ENCODE measurements around a stretch of chr2.

DNA sequence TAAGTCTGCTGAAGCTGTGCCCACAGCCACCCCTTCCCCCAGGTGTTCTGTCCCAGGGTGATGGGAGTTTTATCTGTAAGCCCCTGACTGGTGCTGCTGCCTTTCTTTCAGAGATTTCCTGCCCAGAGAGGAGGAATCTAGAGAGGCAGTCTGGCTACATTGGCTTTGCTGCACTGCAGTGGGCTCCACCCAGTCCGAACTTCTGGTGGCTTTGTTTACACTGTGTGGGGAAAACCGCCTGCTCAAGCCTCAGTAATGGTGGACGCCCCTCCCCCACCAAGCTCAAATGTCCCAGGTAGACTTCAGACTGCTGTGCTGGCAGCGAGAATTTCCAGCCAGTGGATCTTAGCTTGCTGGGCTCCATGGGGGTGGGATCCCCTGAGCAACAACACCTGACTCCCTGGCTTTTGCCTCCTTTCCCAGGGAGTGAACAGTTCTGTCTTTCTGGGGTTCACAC lies 37.2 kb downstream of the RMDN2 start:
- PRO-cap = no peak
- RRBS = no CpG with 5 or more reads among the region's 4 CpGs

DNA sequence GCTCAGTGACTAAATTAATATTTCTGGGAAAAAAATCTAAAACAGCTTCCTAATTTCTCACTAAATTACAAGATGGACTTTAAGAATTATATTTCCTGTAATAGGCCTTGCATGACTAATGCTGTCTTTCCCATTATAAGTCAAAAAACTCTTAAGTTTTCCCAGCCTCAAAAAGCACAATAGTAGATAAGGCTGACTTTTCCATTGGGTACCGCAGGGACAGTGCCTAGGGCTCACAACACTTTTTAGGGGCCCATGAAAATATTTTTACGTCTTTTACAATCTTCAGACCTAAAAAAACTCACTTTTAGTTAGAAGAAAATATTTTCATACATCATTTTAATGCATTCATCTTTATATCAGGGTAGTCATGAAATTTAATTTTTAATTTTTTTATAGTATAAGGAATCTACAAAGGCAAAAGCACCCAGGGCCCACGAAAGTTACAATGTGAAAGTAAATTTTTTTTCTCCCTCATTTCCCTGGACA lies 4.5 kb downstream of the CYP1B1 start:
- PRO-cap = no peak
- RRBS = no CpG with 5 or more reads among the region's 3 CpGs

GRCh38 chr2:38077123-38077706 lies 1.3 kb upstream of the CYP1B1 start:
- PRO-cap = bidirectional peak, plus-strand start at chr2:38077179, minus-strand start at chr2:38077298
- RRBS = under 1% methylated on average over 19 of the region's 43 CpGs

GRCh38 chr2:38244995-38245555 lies 132.0 kb downstream of the ATL2 start:
- PRO-cap = no peak
- RRBS = no CpG with 5 or more reads among the region's 5 CpGs

DNA sequence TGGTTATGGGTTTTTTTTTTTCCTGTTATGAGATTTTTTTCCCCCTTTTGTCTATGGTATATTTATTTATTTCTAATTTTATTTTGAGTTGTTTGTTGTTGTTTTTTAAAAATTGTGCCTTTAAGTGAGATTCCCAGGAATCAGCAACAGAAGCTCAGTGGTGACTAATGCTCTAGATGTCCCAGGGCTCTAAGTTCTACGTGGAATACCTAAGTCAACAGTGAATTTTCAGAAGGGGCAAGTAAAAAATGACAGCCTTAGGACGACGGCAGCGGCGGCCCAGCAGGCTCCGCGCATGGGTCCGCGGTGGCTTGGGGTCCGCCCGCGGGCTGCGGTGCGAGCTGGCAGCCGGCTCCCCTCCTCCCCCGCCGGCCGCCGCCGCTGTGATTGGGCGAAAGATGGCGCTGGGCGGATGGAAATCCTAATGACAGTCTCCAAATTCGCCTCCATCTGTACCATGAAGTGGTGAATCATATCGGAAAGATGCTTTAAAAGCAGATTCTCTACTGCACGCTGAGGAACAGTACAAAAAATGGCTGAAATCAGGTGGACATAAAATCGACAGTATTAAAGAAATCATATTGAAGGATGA lies 74.8 kb downstream of the HNRNPLL start:
- PRO-cap = unidirectional peak, plus-strand start at position 192 of the sequence; bidirectional peak, plus-strand start at position 386 of the sequence, minus-strand start at position 385 of the sequence
- RRBS = no CpG with 5 or more reads among the region's 27 CpGs

DNA sequence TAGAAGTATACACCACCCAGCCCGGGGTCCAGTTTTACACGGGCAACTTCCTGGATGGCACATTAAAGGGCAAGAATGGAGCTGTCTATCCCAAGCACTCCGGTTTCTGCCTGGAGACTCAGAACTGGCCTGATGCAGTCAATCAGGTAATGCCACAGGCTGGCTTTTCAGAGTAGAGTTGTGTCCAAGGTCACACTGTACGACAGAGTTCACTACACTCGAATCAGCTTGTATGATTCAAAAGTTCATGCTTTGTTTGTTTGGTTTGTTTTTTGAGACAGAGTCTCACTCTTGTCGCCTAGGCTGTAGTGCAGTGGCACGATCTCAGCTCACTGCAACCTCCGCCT lies 19.4 kb downstream of the SRSF7 start:
- PRO-cap = no peak
- RRBS = 90% methylated on average over 3 of the region's 8 CpGs

DNA sequence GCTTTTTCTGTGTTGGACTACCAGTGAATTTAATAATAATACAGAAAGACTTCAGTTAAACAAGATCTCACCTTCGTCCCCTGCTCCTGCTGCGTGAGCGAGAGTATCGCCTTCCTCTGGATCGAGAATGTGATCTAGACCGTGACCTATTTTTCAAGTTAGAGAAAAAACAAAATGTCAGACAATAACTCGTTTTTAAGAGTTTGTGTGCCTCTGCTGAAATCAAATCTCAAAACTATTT lies 2.7 kb downstream of the SRSF7 start:
- PRO-cap = no peak
- RRBS = no CpG with 5 or more reads among the region's 7 CpGs

DNA sequence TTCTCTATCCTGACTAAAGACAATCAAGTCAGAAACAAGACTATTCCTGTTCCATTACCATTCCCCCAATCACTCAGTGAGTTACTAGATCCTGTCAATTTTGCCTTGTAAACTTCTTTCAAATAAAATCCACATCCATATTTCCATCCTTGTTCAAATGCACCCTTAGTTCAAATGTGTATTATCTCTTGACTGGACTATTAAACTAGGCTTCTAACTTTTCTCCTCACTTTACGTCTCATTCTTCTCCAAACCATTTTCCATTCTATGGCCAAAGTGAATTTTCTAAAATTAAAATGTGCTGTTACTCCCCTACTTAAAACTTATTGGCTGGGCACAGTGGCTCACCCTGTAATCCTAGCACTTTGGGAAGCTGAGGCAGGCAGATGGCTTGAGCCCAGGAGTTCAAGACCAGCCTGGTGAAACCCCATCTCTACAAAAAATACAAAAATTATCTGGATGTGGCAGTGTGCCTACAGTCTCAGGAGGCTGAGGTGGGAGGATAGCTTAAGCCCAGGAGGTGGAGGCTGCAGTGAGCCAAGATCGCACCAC lies 4.5 kb downstream of the SOS1 start:
- PRO-cap = no peak
- RRBS = no CpG with 5 or more reads among the region's 2 CpGs

DNA sequence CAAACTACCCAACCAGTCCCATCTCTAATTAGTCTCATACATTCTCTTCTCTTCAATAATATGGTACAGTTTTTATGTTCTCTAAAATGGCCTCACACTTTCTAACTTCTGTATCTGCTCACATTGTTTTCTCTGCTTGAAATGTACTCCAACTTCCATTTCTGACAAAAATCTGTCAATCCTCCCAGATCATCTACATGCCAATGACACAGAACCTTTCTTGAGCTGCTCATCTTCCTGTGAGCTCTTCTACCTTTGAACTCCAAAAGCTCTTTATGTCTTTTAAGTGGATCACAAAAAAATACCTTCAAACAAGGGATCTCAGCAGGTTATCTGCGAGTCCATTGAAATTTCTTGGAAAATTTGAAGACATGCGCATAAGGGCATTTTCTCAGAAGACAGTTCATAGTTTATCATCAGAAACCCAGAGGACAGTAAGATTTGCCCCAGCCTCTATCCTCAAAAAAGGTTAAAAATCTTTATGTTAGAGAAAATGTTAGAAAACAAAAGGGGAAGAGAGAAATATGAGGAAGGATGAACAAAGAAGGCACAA lies 101.5 kb downstream of the MAP4K3 start:
- PRO-cap = no peak
- RRBS = no CpG with 5 or more reads among the region's 2 CpGs

DNA sequence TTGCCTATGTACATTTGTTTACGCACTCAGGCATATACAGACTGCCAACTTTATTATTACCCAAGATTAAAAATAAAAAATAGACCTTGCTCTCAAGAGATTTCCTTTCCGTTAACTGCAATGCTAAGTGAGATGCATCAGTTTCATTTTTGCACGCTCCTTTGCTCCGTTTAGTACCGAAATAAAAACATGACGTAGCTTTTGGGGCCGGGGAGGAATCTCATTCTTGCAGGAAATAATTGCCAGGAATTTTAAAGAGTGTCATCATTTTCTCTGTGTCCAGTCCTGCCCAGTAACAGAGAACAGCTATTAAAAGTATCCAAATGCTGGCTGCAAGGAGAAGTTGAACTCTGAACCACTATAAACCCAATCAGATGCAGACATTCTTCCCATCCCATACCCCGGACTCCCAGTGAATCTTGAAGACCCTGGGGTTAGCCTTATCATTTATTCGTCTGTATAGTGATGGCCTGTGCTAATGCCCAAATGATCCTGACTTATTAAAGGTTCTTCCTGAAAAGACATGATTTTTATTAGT lies 169.4 kb downstream of the SLC8A1 start:
- PRO-cap = no peak
- RRBS = no CpG with 5 or more reads among the region's 9 CpGs

DNA sequence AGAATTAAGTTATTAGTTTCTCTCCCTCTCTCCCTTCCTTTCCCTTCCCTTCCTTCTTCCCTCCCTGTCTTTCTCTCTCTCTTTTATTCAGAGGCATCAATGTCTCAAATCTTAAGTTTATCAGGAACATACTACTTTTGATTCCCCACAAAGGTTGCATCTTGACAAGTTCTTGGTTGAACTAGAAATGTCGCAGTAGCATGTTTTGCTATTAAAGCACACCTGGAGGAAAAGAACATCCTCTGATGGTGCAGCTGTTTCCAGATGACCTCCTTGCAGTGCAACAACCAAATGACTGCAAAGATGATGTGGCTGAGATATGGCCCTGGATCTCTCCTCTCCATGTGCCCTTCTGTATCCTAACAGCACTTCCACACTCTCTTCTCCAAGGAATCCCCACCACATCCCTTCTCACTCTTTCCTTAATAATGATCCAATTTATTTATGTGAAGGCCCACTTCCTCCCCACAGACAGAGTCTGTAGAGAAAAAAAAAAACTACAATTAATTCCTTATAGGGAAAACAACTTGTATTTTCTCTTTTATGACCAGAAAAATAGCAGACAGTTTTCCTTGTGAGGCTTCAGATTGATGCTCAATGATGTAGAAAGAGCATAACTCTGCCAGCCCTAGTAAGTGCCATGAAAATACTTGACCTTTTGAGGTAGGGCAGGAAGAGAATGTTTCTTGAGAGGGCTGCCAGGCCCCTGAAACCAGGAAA lies 127.1 kb downstream of the SLC8A1 start:
- PRO-cap = no peak
- RRBS = no CpG with 5 or more reads among the region's 1 CpG

DNA sequence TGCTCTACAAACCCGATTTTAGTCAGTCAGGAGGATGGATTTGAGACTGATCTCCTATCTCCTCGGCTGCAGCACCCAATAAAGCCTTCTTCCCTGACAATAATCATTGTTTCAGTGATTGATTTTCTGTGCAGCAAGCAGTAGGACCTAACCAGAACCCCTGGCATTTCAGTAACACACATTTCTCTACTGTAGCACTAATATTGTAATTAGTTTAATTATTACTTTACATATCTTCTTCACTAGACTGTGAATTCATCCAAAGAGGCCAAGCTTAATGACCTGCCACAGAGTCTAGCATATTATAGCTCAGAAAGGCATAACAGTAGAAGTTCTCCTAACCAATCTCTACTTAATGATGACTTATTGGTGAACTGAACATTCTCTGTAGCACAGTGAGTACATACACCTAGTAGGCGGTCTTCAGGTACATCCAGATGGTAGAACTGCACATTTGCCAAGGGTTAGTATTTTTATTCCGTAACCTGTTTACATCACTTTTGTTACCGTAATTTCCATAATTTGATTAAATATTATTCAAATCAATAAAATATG lies 69.9 kb downstream of the SLC8A1 start:
- PRO-cap = no peak
- RRBS = no CpG with 5 or more reads among the region's 5 CpGs

- PRO-cap = bidirectional peak, plus-strand start at chr2:40435297, minus-strand start at chr2:40435019
- RRBS = no CpG with 5 or more reads among the region's 3 CpGs
Measured at GRCh38 chr2:40434747-40435076, 17.2 kb downstream of the SLC8A1 start.

GRCh38 chr2:40450430-40451316 lies 1.2 kb downstream of the SLC8A1 start:
- PRO-cap = no peak
- RRBS = no CpG with 5 or more reads among the region's 16 CpGs

DNA sequence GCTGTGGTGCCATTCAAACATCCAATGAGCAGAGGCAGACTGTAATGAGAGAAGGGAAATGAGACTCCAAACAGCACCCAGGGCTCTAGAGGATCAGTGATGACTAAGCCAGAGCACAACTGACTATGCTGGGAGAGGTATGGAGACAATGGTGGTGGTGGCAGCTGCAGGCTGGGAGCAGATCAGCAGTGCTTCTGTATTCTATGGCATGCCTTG lies 311.5 kb upstream of the PKDCC start:
- PRO-cap = no peak

GRCh38 chr2:41847727-41848622 lies 199.8 kb upstream of the PKDCC start:
- PRO-cap = no peak
- RRBS = no CpG with 5 or more reads among the region's 9 CpGs

GRCh38 chr2:41912809-41913253 lies 135.0 kb upstream of the PKDCC start:
- PRO-cap = no peak
- RRBS = no CpG with 5 or more reads among the region's 2 CpGs

GRCh38 chr2:41966274-41967345 lies 81.2 kb upstream of the PKDCC start:
- PRO-cap = no peak
- RRBS = no CpG with 5 or more reads among the region's 19 CpGs

- PRO-cap = no peak
- RRBS = no CpG with 5 or more reads among the region's 3 CpGs
Measured at GRCh38 chr2:41989755-41990258, 58.0 kb upstream of the PKDCC start.

GRCh38 chr2:42030041-42030625 lies 17.7 kb upstream of the PKDCC start:
- PRO-cap = no peak
- RRBS = no CpG with 5 or more reads among the region's 17 CpGs